ENCODE results near the gene ZBTB7B.

DNA sequence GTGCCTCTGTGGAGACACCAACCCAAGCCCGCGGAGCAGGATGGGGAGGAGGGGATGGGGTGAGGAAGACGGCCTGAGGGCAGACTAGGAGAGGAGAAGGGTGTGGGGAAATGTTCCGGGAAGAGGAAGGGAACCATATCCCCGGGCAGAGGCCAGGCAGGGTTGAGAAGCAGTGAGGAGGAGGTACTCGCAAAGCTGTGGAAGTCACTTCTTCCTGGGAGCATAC lies 17.5 kb upstream of the SHE start:
- PRO-cap = no peak

GRCh38 chr1:154583376-154584095 lies 16.0 kb downstream of the CHRNB2 start:
- PRO-cap = no peak

- PRO-cap = no peak
These were observed 17.0 kb downstream of the CHRNB2 start for GRCh38 chr1:154584475-154585113.

- PRO-cap = no peak
These were observed 4.1 kb downstream of the ADAR start for GRCh38 chr1:154603903-154604310.

DNA sequence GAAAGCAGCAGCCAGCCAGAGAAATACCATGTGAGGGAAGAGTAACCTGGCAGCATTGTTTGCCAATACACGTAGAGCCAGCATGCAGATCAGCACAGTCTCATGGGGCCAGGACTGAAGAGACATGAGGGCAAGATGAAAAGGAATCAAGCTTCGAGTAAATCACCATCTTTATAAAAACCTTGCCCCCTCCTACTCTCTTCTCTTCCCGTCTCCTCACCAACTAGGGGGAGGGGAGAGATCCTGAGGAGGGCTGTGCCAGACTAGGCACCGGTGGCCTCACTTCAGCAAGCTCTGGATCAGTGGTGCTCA lies 88.6 kb upstream of the ADAR start:
- PRO-cap = unidirectional peak, plus-strand start at position 95 of the sequence

- PRO-cap = no peak
These were observed 118.5 kb upstream of the ADAR start for GRCh38 chr1:154726483-154726853.

DNA sequence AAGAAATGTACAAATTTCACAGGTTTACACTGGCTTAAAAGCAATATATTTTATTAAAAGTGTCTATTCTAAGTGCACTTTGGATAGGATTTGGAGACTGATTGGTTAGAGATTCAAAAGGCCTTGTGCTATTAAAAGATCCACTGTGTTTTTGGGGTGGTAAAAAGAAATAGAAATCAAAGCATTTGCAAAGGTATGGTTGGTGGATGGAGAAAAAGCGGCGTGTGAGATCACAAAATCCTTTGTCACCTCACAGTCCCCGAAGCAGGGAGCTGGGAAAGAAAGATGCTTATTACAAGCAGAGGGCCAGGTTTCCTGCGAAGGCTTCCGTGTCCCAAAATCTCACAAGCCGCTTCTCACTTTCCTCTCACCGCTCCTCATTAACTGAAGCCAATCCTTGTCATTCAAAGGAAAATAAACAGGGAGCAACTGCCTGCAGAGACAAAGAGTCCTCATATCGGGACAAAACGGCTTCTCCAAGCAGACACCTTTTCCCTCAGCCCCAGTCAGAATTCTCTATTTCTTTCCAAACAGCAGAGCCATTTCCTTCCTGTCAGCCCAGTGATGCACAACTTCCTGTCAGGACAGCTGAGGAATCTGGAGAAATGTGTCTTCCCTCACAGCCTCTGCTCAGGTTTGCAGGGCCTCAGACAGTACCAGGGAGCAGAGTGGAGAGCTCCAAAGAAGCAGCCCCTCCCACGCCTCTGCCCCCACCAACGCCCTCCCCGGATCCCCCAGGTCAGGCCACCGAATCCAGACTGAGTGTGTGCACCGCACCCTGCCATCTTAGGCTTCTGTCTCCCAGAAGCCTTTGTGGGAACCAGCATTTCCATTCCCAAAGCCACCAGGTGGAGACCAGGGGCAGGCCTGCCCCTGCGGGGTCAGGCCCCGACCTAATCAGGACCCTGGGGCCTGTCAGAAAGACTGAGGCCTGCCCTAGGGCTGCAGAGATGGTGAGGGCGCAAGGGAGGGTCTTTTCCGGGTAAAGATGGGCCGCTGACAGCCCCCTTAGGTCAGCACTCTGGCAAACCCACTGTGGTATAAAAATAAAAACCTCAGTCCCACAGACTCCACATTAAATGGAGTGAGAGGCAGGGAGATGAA lies 29.6 kb downstream of the KCNN3 start:
- PRO-cap = no peak

GRCh38 chr1:154846630-154847562 lies 23.2 kb downstream of the KCNN3 start:
- PRO-cap = no peak

DNA sequence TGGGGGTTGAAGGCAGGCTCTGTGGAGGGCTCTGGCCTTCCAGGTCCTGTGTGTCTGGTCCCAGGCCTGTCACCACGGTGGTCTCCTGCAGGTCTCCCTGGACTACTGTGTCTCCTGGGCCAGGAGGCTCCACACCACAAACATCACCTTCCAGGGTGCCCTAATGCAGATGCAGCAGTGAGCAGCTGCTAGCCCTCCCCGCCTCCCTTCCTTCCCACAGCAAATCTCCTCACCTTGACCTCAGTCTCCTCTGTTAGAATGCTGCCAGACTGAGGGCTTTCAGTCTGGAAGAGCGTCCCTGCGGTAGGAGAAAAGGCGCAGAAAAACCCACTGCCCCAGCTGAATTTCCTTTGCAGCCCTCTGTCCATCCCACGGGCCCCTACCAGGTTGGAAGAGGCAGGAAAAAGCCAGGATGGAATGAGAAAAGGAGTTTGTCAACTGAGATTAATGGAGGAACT lies 4.6 kb downstream of the PBXIP1 start:
- PRO-cap = no peak

GRCh38 chr1:154982519-154982949 lies 610 bp upstream of the FLAD1 start:
- PRO-cap = no peak

- PRO-cap = bidirectional peak, plus-strand start at chr1:155001750, minus-strand start at chr1:155001698; unidirectional peak, minus-strand start at chr1:155001804; unidirectional peak, minus-strand start at chr1:155001851
These were observed 990 bp upstream of the ZBTB7B start for GRCh38 chr1:155001631-155001992.

DNA sequence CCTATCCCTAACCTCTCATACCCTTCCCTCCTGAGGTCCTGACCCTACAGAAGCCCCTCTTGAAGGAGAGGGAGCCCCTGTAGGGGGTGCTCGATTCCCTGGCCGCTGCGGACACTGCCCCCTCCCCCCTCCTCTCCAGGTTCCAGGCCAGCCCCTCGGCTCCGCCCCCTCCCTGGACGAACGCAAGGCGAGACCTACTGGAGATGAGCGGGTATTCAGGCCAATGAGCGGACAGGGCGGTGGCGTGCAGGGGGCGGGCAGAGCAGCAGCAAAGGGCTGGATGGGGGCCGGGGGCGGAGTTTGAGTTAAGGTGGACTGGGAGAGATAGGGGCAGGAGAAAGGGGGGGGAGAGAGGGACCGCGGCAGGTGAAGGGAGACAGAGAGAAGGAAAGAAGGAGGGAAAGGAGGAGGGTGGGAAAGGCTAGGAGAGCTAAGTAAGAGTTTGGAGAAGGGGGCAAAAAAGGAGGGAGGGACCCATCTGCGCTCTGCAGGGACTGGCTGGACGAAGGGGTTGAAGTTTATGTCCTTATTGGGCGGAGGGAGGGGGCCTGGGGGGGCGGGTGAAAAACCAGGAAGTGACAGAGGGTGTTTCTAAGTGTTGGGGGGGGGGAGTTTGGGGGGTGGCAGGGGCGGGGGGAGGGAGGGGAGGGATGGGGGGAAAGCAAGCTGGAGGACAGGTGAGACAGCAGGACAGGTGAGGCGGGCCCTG lies 455 bp upstream of the ZBTB7B start:
- PRO-cap = bidirectional peak, plus-strand start at position 338 of the sequence, minus-strand start at position 116 of the sequence; bidirectional peak, plus-strand start at position 647 of the sequence, minus-strand start at position 513 of the sequence

DNA sequence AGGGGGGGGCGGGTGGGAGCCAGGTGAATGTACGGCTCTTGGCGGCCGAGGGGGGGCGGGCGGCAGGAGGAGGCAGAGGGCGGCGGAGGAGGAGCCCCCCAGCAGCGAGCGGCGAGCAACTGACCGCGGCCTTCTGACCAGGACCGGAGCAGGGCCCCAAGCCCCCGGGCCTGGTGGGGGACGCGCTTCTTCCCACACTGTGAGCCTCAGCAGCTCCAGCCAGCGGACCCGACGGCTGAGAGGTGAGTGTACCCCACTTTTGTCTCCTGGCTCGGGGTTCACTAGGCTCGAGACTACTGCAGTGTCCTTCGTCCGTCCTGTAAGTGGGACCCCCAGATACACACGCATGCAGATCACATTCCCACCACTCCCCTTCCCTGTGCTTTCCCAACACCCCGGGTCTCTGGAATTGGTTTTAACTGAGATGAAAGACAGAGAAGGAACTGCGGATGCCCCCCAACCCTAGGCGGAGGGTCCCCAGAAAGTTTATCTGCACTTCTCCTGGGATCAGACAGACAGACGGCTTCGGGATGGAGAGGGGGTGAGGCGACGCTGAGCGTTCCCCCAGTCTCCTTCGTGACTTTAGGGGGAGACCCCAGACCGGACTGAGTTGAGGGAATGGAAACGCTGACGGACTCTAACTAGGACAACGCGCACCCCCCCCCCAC lies at the start of gene ZBTB7B:
TSS of gene ZBTB7B (plus strand) at position 101 of the 668 bp plus-strand sequence.
- PRO-cap = bidirectional peak, plus-strand start at position 518 of the sequence, minus-strand start at position 309 of the sequence; bidirectional peak, plus-strand start outside the sequence, minus-strand start at position 607 of the sequence

- PRO-cap = no peak
These were observed 11.2 kb downstream of the ZBTB7B start for GRCh38 chr1:155013772-155014177.

DNA sequence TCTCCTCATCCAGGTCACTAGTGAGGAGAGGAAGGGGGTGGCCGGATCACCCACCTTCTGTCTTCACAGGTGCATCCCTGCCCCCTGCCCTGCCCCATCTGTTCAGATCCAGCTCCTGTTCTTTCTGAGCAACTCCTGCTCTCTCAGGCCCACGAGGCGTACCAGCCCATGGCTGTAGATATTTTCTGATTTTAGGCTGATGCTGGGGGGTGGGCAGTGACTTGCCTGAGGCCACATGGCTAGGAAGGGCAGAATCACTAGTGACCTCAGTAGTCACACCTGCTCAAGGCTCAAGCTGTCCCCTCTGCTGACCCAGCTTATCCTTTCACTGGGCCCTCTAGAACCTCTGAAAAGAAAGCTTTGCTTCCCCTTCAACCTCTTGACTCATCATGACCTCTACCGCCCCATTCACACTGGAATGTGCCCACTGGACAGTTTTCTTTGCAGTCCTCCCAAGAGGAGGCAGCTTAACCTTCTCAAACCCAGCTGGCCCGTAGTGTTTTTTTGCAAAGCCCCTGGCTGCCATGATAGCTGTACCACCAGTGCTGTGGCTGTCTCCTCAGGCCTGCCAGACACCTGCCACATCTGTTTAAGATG lies 14.7 kb downstream of the DCST2 start:
- PRO-cap = no peak

DNA sequence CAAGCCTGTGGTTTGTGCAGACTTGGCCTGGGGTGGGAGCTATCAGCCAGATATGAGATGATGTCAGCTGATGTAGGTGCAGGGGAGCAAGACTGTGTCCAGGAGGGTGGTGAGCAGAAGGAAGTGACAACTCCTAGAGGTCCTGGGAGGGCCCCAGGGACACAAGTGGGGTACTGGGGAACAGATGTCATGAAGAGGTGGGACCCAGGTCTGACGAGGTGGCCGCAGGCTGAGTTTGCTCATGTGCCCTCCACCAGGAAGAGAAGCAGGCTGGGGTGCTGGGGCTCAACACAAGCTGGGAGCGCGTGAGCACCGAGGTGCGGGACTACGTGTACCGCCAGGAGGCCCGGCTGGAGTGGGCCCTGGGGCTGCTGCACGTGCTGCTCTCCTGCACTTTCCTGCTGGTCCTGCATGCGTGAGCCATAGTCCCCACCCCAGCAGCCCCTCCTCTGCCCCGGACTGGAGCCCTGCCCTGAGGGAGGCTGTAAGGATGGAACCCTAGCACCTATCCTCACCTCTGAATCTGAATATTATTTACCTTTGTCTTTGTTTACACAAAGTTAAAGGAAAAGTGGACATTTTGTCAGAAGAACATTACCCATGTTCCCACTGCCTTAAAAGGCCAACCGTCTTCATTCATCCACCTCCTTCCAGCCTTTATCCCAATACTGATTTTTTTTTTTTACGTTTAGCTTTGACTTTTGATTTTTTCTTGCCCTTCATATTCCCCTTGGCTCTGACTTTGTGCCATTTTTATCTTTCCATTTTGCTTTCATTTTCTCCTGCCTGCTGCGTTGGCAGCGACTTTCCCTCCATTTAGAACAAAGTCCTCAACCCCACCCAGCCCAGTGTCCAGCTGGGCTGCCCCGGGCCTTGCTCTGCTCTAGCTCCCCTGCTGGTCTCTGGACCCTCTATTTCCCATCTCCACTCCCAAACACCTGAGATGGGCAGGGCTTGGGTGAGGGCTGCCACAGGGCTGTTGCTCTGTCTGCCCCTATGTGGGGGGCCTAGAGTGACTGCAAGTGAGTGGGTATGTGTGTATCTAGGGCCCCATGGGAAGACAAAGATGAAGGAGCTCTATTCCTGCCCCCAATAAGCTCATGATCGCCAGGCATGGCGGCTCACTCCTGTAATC lies 7.7 kb upstream of the ADAM15 start:
- PRO-cap = no peak

GRCh38 chr1:155052884-155053749 lies 2.0 kb downstream of the ADAM15 start:
- PRO-cap = no peak

DNA sequence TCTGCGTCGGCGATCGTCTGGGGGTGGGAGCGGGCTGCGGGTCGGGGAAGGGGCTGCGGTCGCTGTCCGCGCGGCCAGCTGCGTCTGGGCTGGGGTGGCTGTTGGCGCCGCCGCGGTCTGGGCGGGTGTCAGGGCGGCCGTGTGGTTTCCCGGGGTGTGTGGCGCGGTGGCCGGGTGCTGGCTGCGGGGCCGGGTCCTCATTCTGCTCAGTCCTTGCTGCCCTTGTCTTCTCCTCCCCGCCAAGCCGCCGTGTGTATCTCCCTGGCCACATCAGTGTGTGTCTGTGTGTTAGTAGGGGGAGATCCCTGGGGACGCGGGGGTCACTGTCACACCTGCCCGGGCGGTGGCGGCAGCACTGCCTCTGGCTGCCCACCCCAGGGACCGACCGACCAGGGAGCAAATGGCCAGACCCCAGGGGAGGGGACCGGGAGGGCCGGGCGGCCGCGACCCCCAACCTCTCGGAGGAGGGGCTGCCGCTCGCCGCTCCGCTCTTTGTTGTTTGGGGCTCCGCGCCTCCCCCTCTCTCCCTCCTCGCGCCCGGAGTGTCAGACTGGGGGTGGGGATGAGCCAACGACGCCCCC lies 1.3 kb downstream of the EFNA3 start:
- PRO-cap = no peak

- PRO-cap = unidirectional peak, plus-strand start at chr1:155126038; unidirectional peak, plus-strand start at chr1:155126213; unidirectional peak, plus-strand start at chr1:155126325; unidirectional peak, plus-strand start at chr1:155126685
These were observed 1.5 kb upstream of the EFNA1 start for GRCh38 chr1:155125962-155126886.

GRCh38 chr1:155129897-155130823 lies 2.5 kb downstream of the EFNA1 start:
- PRO-cap = bidirectional peak, plus-strand start at chr1:155130097, minus-strand start at chr1:155129959

Data from fallopian tube (tissue), 1 donor.